HEK293 (cell line): ENCODE measurements around a stretch of chr6.

DNA sequence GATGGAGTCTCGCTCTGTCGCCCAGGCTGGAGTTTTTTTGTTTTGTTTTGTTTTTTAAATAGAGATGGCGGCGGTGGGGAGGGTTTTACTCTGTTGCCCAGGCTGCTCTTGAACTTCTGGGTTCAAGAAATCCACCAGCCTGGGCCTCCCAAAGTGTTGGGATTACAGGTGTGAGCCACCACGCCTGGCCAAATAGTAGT is 51.9 kb downstream of the MAN1A1 start:
- PRO-cap, result no peak
- RRBS, 2 experiments, result no CpG with 5 or more reads among the region's 5 CpGs

DNA sequence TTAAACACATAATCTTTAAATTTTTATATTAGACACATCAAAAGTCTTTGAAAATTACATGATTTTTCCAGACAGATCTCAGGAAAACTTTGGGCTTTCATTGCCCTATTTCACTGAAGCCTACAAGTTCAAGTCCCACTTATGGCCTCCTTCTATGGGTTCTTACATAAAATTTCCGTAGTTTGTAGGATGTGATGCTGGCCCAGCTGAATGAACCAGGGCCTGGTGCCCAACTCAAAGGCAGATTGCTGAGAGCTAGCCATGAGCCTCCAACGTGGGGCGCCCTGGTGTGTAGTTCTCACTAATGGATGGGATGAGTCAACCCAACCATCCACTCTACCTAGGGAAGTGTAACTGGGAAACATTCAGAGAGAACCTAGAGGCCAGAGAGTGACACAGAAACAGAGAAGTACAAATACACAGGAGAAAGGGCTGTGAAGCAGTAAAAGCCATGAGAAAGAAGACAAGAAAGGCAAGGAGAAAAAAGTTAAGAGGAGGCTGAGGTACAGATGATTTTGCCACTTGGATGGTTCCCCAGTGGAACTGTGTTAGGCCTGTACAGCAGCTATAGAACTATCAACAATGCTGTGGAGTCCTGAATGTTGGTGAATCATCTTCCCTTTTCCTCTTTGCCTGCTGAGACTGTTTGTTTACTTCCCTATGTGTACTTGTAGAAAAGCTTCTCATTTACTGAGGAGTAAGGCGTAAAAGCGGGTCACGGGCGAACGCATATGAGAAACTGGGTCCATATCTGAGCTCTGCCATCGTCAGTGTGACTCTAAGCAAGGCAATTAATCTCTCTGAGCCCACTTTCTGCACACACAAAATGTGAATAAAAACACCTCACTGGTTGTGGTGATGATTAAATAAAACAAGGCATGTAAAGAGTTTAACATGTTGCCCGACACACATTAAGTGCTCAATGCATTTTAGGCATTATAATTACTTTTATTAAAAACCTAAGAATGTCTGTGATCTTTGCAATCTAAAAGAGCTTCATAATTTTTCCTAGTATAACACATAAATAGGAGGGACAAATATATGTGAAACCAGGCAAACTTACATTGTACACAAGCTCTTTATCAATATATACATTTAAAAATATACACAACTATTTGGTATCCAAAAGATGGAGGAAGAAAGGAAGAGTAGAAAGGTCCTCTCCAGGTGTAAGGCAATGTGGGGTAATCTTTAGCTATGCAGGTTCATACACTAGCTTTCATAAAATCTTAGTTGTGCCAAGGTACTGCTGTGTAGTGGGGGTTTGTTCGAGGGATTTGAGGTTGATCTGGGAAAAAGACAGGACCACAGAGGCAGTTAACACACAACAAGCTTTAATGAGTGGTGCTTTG is 38.8 kb downstream of the MAN1A1 start:
- PRO-cap, result no peak
- RRBS, 2 experiments, result no CpG with 5 or more reads among the region's 11 CpGs

- PRO-cap, result no peak
These were observed 97.0 kb upstream of the MAN1A1 start for GRCh38 chr6:119446684-119446936.

- PRO-cap, result no peak
- RRBS, 2 experiments, result no CpG with 5 or more reads among the region's 5 CpGs
These were observed 141.5 kb upstream of the MAN1A1 start for GRCh38 chr6:119490976-119491511.

DNA sequence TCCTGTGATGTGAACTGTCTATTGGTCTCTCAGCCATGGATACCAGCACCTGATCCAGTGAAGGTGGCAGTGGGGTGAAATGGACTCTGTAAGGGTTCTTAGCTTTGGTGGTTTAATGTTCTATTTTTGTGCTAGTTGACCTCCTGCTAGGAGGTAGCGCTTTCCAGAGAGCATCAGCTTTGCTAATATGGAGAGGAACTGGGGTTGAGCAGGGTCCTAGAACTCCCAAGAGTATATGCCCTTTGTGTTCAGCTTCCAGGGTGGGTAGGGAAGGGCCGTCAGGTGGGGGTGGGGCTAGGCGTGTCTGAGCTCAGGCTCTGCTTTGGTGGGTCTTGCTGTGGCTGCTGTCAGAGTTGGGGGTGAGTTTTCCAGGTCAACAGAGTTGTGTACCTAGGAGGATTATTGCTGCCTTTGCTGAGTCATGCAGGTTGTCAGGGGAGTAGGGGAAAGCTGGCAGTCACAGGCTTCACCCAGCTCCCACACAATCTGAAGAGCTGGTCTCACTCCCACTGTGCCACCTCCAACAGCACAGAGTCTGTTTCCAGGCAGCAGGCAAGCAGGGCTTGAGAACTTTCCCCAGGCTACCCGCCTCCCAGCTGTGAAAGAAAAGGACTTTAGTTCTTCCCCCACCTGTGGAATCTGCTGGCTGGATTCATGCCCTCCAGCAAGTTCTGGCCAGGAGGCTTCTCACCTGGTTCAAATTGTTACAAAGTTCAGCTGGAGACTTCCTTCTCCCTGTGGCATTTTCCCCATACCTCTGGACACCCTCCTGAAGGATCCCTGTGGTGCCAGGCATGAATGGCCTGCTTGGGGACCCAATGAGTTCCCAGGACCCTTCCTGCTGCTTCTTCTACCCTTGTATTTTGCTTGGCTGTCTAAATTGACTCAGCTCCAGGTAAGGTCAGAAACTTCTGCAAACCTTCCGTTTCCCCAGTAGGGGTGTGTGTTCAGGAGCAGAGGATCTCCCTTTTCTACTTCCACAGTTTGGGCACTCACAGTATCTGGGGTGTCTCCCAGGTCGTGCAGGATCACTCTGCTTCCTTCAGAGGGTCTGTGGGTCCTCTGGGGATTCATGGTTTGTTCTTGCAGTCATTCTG is 377.9 kb upstream of the MAN1A1 start:
- PRO-cap, result no peak
- RRBS, 2 experiments, result no CpG with 5 or more reads among the region's 6 CpGs

- PRO-cap, result no peak
These were observed 635.4 kb upstream of the MAN1A1 start for GRCh38 chr6:119985063-119985282.

DNA sequence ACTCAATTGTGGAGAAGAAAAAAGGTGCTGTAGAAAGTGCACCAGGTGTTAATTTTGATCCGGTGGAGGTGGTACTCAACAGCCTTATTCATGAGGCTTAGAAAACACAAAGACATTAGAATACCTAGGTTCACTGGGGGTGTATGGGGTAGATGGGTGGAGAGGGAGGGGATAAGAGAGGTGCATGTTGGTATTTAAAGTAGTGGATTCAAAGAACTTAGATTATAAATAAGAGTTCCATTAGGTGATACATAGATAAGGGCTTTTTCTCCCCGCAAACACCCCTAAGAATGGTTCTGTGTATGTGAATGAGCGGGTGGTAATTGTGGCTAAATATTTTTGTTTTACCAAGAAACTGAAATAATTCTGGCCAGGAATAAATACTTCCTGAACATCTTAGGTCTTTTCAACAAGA is 12.6 kb downstream of the GJA1 start:
- PRO-cap, result no peak
- RRBS, 2 experiments, result no CpG with 5 or more reads among the region's 3 CpGs

DNA sequence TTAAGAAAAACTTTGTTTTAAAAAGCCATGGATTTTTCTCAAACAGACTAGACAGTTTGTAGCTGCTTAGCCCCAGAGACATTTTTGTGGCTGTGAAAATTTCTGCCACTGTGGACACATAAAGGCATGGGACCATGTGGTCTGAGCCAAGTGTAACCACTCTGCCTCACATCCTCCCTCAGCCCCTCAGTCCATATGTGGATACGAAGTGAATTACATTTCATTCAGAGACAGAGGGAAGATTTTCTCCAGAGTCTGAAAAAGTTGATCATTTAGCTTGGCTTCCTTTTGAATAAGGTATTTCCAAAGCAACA is 87.4 kb downstream of the GJA1 start:
- PRO-cap, result no peak
- RRBS, 2 experiments, result no CpG with 5 or more reads among the region's 1 CpG

- PRO-cap, result no peak
- RRBS, 2 experiments, result no CpG with 5 or more reads among the region's 2 CpGs
These were observed 149.2 kb downstream of the GJA1 start for GRCh38 chr6:121584682-121585071.

- PRO-cap, result no peak
- RRBS, 2 experiments, result no CpG with 5 or more reads among the region's 7 CpGs
These were observed 40.8 kb upstream of the PKIB start for GRCh38 chr6:122569209-122569952.

DNA sequence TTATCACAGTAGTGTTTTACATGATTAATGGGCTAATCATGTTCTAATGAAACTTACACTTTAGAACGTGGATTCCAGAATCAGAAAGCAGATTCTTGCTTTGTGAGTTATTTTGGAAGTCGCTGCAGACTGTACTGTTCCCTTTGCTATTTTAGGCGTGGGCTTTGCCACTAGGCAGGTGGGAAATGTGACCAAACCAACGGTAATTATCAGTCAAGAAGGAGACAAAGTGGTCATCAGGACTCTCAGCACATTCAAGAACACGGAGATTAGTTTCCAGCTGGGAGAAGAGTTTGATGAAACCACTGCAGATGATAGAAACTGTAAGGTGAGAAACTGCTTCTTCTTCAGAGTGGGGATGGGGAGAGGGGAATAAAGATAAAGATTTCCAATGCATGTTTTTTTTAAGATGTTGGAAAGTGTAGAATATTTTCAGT is 638 bp downstream of the FABP7 start:
- PRO-cap, result no peak
- RRBS, 2 experiments, result no CpG with 5 or more reads among the region's 5 CpGs

DNA sequence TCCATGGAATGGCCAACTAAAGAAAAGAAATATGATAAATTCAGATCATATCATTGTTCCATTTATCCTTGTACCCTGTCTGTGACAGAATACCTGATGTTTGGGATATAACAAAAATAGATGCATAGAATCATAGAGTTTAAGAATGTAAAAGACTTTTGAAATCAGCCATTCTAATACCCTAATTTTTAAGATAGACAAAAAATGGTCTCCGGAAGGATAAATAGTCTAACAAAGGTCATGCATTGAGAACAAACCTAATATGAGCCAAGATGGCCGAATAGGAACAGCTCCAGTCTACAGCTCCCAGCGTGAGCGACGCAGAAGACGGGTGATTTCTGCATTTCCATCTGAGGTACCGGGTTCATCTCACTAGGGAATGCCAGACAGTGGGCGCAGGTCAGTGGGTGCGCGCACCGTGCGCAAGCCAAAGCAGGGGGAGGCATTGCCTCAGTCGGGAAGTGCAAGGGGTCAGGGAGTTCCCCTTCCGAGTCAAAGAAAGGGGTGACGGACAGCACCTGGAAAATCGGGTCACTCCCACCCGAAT is 164.9 kb downstream of the TRDN start:
- PRO-cap, result no peak
- RRBS, 2 experiments, result no CpG with 5 or more reads among the region's 17 CpGs

GRCh38 chr6:123494147-123494595 is 142.6 kb downstream of the TRDN start:
- PRO-cap, result no peak
- RRBS, 2 experiments, result no CpG with 5 or more reads among the region's 4 CpGs

GRCh38 chr6:123802644-123803005 is 1.0 kb upstream of the NKAIN2 start:
- PRO-cap, result no peak
- RRBS, 2 experiments, result 0% methylated on average over 1 of the region's 11 CpGs; no CpG with 5 or more reads in 1 of the 2 experiments

GRCh38 chr6:124712773-124713117 is 249.5 kb upstream of the RNF217 start:
- PRO-cap, result no peak
- RRBS, 2 experiments, result no CpG with 5 or more reads among the region's 2 CpGs

DNA sequence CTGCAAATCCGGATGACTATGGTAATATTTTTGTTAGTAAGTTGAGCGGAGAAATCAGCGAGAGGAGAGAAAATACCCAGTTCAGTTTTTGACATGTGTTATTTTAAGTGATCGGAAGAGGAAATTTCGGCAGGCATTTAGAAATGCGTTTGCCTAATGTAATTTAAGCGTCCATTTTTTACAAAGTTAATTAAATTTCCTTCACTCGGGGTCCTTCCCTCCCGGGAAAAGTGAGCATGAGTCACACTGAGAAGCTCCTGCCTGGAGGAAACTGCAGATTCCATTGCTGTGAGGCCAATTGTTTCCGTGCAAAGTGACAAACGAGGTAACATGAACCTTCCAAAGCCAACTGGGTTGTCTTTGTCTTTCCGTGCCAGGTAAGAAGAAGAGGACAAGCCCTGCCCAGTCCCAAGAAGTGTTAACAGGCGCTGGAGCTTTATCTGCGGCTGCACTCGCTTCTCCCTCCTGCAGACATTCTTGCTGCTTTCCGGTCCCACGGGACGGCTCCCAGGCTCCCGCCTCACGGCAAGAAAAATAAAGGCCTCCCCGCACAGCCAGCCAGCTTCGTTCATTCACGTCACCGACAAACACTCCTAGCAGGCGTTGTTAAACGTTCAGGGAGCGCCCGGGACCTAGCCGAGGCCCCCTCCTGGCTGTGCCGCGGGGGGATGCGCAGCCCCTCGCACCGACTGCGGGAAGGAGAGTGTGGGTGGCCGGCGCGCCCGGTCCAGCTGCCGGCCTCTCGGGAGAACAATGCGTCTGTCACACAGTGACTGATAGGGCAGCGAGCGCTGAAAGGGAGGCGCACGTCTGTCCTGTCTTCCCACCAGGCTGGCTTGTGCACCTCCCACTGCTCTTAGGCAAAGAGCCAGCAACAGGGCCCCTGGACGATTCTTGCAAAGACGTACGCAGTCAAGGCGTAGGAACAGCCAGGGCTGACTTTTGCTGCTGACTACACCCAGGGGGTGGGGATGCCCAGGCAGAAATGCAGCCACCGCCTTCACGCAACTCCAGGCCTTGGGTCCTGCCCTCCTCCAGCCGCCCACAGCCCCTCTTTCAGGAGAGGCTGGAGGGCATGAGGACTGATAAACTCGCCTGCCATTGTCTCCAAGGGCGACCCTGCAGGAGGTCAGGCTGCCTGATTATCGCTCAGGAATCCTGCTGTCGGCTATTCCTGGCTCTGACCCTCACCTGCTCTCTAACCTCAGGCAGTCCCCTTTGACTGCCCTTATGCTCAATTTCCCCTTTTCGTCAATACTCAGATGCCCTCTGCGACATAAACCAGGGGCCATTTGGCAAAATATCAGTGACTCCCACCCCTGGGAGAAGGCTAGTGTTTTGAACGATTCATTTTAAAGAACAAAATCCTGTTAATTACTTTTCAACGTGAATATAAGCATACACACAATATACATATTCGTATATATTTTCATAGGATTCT is 61.7 kb upstream of the HDDC2 start:
- PRO-cap, result unidirectional peak, plus-strand start at position 244 of the sequence; bidirectional peak, plus-strand start at position 606 of the sequence, minus-strand start at position 479 of the sequence; bidirectional peak, plus-strand start at position 955 of the sequence, minus-strand start at position 840 of the sequence
- RRBS, 2 experiments, result 1 to 2% methylated on average over 7 of the region's 62 CpGs

DNA sequence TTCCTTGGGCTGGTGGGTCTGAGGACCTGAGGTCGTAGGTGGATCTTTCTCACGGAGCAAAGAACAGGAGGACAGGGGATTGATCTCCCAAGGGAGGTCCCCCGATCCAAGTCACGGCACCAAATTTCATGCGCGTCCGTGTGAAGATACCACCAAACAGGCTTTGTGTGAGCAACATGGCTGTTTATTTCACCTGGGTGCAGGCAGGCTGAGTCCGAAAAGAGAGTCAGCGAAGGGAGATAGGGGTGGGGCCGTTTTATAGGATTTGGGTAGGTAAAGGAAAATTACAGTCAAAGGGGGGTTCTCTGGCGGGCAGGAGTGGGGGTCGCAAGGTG is 42.3 kb upstream of the HEY2 start:
- PRO-cap, result no peak
- RRBS, 2 experiments, result no CpG with 5 or more reads among the region's 12 CpGs

DNA sequence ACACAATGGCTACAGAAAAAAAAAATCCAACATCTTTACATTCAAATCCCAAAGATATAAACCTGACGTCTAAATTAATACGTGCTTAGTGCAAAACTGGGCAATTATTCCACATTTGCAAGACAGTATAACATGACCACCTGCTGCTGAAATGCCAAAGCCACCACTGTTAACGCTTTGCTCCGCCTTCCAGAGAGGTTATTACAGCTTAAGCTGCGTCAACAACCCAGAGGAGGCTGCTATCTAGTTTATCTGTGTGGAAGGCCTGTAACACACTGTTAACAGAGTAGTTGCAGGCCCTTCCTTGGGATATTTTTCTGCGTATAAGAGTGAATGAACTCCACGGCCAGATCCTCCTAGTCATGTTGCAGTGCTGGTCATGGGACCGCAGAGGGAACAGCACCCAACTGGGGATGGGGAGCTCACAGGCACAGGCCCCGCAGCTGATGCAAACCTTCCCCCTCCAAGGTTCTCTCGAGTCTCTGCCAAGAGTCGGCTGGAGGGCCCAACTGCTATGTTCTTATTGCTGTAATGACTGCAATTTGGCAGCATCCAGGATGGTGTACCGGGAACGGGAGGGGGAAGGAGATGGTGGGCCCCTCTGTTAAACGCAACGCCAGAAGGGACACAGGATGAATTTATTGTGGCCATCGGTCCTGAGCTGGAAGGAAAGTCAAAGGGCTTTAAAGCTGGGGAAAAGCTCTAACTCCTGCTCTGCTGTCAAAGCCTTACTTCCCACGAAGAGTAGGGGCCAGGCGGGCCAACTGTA is 998 bp upstream of the NCOA7 start:
- PRO-cap, result bidirectional peak, plus-strand start at position 246 of the sequence, minus-strand start at position 171 of the sequence
- RRBS, 2 experiments, result no CpG with 5 or more reads among the region's 18 CpGs

- PRO-cap, result no peak
- RRBS, 2 experiments, result no CpG with 5 or more reads among the region's 2 CpGs
These were observed 44.5 kb downstream of the NCOA7 start for GRCh38 chr6:125835125-125835713.

DNA sequence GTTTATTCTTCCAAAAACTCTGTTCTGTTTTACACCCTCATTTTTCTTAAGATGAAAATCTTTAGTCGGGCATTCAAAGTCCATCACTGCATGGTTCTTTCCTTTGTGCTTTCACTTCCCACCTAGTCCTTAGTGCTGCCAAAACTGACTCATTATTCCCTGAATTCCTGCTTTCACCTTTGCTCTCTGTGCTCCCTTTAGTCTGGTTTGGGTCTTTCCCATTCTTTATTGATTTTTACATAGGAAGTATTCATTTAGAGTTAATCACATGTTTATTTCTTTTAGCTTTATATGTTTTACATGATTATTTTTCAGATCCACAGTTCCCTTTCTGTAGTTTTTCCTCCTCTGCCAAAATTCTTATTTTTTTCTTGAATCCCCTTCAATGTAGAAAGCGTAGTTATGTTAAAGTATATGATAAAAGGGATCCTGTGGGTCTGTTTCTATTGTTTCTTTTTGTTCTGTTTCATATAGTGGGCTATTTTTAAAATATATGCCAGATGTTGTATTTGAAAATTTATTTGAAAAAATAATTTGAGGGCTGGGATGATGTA is 3.5 kb downstream of the TRMT11 start:
- PRO-cap, result no peak
- RRBS, 2 experiments, result no CpG with 5 or more reads among the region's 2 CpGs